SK-N-DZ (cell line): ENCODE measurements around a stretch of chr17.

DNA sequence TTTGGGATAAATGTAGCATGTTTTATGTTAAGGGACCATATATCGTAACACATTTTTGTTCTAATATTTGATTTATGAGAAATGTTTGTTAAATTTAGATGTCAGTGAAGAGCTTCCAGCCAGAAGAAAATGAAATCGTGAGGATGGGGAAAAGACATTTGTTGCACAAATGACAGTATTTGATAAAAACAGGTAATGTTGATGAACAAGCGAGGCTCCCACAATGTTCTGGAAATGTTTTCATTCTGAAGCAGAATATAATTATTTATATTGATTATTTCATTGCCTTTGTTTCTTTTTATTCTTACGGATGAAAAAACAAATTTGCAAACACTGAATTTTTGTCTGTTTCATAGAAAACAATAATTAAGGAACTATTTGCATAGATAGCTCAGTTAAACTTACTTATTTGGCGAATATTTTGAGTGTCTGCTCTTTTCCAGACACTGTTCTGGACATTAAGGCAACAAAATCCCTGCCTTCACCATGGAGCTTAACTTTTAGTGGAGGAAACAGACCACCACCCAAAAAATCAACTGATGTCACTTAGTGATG is 54.6 kb downstream of the CRLF3 start:
RAMPAGE:
- cytosol, long total RNA: no peak
- nucleus, long total RNA: no peak

DNA sequence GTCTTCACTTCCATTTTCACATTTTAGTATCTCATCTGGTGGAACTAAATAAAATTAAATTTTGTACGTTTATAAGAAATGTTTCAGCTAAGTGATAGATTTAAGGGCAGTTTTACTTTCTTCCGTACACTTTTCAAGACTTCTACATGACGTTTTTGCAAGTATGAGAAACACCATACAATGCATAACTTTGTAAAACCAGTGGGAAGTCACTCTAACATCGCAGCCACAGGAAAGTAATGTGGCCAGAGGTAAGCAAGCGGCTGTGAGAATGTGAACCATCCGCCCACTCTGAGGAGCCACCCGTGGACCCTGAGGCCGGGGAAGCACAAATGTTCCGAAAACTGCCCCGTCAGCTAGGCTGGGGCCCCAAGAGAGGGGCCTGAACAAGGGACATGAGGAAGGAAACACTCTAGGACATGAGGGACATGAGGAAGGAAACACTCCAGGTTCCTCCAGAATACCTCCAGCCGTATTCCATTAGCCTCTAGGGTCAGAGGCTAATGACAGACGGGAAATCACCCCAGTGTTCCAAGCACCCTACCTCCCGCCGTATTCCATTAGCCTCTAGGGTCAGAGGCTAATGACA is 400 bp downstream of the TEFM start:
RAMPAGE:
- cytosol, long total RNA: no peak
- nucleus, long total RNA: no peak

GRCh38 chr17:30952873-30953553 is 17.8 kb upstream of the RNF135 start:
RAMPAGE:
- cytosol, long total RNA: no peak
- nucleus, long total RNA: no peak

DNA sequence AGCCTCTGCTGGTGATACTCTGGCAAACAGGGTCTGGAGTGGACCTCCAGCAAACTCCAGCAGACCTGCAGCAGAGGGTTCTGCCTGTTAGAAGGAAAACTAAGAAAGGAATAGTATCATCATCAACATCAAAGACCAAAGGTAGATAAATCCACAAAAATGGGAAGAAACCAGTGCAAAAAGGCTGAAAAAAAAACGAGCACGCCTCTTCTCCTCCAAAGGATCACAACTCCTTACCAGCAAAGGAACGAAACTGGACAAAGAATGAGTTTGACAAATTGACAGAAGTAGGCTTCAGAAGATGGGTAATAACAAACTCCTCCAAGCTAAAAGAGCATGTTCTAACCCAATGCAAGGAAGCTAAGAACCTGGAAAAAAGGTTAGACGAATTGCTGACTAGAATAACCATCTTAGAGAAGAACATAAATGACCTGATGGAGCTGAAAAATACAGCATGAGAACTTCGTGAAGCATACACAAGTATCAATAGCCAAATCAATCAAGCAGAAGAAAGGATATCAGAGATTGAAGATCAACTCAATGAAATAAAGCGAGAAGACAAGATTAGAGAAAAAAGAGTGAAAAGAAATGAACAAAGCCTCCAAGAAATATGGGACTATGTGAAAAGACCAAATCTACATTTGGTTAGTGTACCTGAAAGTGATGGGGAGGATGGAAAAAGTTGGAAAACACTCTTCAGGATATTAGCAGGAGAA is 82.6 kb downstream of the NF1 start:
RAMPAGE:
- cytosol, long total RNA: no peak
- nucleus, long total RNA: no peak

DNA sequence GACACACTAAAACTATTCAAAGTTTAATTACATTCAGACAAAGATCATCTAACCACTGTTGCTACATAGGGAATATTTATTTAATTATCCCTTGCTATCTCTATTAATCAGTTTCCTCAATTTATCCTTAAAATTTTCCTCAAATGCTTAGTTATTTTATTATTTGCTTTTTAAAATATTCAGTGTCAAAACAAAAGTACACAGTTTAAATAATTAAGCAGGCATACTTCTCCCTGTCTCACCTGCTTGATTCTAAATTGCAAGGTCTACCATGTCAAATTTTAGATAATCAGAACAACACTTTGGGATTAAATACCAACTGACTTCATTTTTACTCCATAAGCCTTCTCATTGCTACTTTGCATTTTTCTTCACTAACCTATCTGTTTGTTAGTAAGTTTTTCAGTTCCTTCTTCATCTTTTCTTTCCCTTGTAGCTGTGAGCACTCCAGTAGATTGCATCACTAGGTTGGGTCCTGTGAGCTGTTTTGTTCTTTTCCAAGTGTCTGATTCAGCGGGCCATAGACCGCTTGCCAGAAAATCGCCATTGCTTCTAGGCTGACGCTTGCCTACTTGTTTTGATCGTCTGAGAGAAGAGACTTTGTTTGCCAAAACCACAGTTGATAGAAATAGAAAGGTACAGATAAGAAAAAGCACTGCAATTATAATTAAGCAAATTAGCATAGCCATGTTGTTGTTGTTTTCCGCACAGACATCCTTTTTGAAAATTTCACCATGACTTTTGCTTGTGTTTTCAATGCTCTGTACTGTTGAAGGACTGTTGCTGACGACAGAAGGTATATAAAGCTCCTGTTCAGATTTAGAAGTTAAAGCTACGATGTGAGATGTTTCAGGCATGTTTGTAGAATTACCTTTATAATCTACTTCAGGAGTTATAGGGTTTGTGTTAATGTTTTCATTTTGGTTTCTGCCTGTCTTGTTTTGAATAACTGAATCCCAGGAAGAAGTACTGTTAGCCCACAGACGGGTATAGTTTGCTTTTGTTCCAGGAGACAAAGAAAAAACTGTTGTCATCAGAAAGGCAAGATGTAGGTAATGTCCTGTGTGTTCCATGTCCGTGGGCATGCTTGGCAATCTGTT is 3.1 kb downstream of the EVI2A start:
RAMPAGE:
- cytosol, long total RNA: no peak
- nucleus, long total RNA: no peak

RAMPAGE:
- cytosol, long total RNA: no peak
- nucleus, long total RNA: no peak
Measured at GRCh38 chr17:31319029-31319695, 2.3 kb downstream of the EVI2A start.

DNA sequence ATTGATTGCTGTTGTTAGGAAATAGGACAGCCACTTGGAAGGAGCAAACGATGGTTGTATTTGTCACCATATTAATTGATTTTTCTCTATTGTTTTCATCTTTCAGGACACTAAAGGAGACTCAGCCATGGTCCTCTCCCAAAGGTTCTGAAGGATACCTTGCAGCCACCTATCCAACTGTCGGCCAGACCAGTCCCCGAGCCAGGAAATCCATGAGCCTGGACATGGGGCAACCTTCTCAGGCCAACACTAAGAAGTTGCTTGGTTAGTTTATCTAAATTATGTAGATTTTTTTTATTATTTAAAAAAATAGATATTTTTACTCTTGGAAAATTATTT is 30.7 kb upstream of the EVI2A start:
RAMPAGE:
- cytosol, long total RNA: no peak
- nucleus, long total RNA: no peak

DNA sequence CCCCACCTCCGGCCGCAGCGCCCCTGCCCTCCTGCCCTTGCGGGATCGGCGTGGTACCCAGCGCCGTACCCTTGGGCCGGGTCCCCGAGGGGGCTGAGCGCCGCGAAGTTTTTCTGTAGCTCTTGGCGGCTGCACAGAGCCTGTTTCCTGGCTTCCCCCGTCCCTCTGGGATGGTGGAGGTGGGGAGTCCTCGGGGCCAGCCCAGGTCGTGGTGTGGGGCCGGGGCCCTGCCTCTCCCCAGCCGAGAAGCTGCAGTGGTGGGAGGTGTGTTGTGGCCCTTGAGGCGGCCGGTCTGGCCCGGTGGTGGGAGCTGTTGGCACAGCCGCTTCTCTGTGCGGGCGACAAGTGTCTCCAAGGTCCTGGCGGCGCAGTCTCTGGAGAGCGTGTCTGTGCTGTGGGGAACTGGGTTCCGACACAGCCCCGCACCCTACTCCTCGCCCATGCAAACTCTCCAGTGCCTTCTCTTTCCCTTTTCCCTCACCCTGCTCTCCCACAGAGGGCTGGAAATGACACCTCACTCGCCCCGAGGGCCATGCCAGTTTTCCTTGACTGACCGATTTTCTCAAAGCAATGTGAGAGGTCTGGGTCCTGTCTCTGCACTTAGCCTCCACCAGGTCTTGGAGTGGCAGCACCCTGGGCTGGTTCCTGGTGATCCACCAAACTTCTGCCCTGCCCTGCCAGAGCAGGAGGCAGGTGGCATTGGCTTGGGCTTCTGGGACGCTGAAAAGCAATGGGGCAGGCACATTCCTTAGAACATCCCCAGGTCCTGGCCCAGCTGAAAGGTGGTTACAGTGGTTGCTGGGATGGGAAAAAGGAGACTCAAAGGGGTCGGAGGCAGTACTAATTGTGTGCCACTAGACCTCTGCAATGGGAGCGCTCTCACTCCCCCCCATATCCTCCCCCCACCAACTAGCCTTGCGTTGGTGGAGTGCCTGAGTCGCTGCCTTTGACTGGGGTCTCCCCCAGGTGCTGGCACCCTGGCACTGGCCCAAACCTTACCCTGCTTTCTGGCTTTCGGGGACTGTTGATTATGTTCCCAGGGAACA is 97.4 kb downstream of the RAB11FIP4 start:
RAMPAGE:
- cytosol, long total RNA: no peak
- nucleus, long total RNA: no peak

DNA sequence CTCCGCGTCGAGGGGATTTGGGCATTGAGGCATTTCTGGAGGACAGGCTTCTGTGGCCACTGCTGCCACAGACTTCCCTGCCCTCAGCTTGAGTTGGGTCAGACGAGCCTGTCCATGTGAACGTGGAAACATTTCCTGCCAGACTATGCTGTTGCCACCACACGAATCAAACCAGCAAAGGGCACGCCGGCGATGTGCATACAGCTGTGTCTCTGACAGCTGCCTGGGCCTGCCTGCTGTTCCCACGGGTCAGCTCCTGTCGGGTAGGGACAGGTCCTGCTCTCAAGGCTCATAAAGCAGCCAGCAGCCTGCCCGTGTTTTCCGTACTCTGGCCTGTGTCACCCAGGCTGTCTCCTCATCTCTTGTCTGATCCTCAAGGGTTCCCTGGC is 100.3 kb downstream of the RAB11FIP4 start:
RAMPAGE:
- cytosol, long total RNA: no peak
- nucleus, long total RNA: no peak

GRCh38 chr17:31558518-31559459 is 167.3 kb downstream of the RAB11FIP4 start:
RAMPAGE:
- cytosol, long total RNA: no peak
- nucleus, long total RNA: no peak

RAMPAGE:
- cytosol, long total RNA: no peak
- nucleus, long total RNA: no peak
Measured at GRCh38 chr17:31722528-31723076, 136.4 kb downstream of the COPRS start.

DNA sequence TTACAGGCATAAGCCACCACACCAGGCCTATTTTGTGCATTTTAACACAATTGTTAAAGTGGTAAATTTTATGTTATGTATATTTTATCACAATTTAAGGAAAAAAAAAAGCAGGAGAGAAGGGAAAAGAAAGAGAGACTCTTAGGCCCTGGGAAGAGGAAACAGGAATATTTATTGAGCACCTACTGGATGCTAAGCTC is 106.9 kb downstream of the COPRS start:
RAMPAGE:
- cytosol, long total RNA: no peak
- nucleus, long total RNA: no peak

DNA sequence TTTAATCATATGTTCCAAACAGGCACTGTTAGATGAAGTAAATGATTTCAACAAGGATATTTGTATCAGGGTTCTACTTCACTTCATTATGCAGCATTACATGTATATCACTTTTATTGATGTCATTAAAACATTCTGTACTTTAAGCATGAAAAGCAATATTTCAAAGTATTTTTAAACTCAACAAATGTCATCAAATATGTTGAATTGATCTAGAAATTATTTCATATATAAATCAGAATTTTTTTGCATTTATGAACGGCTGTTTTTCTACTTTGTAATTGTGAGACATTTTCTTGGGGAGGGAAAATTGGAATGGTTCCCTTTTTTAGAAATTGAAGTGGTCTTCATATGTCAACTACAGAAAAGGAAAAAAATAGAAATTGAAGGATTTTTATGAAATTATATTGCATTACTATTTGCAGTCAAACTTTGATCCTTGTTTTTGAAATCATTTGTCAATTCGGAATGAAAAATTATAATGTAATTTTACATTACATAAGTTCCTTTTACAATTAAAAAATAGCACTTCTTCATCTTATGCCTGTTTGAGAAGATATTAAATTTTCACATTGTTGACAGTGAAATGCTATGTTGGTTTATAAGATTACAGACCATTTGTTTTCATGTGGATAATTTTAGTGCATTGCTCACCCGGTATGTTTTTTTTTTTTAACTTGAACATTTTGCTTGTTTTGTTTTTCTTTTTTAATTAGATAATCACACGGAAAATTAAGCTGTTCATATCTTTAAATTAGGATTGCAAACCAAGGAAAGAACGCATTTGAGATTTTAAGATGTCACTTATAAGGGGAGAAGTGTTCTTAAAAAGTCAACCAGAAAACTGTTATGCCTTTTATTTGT is 7.9 kb upstream of the LRRC37B start:
RAMPAGE:
- cytosol, long total RNA: no peak
- nucleus, long total RNA: no peak

DNA sequence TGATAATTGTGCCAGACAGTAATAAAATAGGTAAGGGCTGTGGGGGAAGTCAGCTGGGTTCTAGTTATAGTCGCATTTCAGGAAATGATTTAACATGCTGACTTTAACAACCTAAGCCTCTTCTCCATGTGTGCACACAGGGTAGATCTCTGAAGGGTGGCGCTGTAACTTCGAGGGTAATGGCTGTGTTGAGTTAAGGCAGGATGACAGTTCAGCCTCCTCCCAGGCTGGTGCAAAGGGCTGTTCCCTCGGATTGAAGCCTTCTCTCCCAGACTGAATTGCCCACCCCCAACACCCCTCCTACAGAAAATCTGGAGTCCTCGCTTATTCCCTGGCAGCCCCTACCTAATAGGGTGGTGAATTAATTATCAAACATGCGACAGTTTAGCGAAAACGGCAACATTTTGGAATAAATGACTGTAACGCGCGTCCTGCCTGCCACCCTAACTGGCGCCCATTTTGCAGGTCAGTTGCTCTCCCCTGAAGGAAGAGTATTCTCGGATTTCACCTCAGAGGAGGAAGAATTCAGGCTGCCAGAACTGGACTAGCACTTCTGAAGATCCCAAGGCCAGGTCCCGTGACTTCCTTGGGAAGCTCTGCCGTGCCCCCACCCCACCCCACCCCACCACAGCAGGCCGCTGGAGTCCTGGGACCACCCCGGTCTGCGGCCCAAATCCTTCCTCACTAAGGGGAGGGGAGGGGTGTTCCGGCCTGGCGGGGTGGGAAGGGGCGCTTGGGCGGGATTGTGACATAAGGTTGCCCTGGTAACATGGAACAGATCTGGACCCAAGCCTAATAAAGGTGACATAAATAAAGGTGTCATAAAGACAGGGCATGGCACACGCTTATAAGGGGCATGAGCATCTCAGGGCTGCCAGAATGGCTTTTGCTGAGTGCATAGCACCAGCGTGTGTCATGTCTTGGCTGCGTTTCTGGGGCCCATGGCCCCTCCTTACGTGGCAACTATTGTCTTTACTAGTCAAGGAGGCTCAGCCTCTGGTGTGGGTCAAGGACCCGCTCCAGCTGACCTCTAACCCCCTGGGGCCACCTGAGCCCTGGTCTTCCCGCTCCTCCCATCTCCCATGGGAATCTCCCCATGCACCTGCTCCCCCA is 13.4 kb downstream of the LRRC37B start:
RAMPAGE:
- cytosol, long total RNA: no peak
- nucleus, long total RNA: no peak

GRCh38 chr17:32047042-32048127 is 40.2 kb downstream of the LRRC37B start:
RAMPAGE:
- cytosol, long total RNA: no peak
- nucleus, long total RNA: no peak

DNA sequence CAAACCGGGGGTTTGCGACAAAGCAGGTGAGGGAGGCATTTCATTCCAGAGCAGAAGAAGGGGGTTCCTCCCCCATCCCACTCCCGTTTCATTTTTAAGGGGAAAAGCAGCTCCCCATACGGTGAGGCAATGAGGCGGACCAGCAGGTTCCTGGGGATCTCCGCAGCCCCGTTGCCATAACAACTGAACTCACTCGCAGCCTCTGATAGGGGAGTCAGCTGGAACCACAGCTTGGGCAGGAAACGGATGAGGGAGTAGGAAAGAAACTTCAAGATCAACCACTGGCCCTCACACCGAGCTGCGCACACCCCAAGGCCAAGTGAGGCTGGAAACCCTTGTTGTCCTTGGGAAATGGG is 62.6 kb upstream of the RHOT1 start:
RAMPAGE:
- cytosol, long total RNA: no peak
- nucleus, long total RNA: no peak

DNA sequence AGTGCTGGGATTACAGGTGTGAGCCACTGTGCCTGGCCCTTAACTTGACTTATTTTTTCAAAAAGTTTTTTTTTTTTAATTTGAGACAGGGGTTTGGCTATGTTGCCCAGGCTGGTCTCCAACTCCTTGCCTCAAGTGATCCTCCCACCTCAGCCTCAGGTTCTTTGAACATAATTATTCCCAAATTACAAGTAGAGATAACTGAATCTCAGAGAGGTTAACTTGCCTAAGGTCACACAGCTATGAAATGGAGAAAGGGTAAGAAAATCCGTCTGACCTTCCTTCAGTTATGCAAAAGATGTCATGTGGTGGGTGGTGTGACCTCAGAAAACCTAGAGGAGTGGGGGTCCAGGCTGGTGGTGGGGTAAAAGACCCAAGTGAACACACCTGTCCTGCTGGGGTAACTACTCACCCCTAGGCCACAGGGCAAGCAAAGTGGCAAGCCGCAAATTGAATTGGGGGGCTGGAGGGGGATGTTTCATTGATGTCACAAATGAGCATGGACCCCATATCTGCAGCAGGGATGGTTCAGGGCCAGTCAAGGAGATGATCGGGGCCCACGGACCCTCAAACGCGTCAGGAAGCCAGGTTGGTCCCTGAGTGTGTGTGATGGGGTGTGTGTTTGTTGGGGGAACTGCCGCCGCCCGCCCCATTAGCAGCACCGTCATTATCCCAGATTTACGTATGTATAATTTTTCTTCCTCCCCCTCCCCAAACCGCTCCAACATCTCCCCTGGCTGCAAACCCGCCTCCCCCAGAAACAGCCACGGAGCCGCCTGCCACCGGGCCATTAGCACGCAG is 59.4 kb upstream of the RHOT1 start:
RAMPAGE:
- cytosol, long total RNA: start-site peak on the plus strand centred at position 501 of the sequence, 86 bp wide, 19 and 5 reads in 2 replicates
- nucleus, long total RNA: no peak

DNA sequence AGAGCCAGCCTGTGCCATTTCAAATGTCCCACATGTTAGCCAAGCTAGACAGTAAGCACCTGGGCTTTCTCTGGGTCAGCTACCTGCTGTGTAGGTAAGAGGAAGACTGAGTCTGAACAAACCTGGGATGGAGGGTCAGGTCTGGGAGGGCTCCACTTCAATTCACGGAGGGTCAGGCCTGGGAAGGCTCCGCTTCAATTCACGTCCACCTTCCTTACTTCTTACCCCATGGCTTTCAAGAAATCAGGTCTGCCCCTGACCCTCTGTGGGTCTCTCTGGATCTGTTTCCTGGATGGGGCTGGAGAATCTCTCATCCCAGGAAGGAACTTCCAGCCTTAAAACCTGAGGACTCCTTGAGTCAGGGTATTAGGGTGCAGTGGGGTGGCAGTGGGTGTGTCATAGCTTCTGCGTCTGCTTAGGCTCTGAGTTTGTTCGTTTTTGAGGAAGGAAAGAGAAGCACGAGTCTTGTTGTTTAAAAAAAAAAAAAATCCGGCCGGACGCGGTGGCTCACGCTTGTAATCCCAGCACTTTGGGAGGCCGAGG is 23.3 kb downstream of the C17orf75 start:
RAMPAGE:
- cytosol, long total RNA: no peak
- nucleus, long total RNA: no peak

RAMPAGE:
- cytosol, long total RNA: no peak
- nucleus, long total RNA: no peak
Measured at GRCh38 chr17:32382392-32383341, 32.7 kb downstream of the ZNF207 start.

DNA sequence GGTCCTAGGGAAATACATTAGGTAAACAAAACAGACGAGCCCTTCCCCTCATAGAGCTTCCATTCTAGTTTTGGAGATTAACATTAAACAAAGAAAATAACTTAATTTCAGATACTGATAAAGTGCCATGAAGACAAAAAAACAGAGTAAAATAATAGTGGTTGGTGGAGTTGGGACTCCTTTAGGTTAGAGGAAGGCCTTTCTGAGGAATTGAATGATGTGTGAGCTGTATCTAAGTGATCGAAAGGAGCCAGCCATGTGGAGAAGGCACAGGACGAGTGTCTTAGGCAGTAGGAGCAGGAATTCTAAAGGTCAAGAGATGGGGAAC is 43.6 kb downstream of the ZNF207 start:
RAMPAGE:
- cytosol, long total RNA: no peak
- nucleus, long total RNA: no peak